NALM6 (cell line): Measurements from ENCODE around the genes NUP160, OR8K1, OR5M9, OR5M8, OR5M10 and OR5AP2.

DNA sequence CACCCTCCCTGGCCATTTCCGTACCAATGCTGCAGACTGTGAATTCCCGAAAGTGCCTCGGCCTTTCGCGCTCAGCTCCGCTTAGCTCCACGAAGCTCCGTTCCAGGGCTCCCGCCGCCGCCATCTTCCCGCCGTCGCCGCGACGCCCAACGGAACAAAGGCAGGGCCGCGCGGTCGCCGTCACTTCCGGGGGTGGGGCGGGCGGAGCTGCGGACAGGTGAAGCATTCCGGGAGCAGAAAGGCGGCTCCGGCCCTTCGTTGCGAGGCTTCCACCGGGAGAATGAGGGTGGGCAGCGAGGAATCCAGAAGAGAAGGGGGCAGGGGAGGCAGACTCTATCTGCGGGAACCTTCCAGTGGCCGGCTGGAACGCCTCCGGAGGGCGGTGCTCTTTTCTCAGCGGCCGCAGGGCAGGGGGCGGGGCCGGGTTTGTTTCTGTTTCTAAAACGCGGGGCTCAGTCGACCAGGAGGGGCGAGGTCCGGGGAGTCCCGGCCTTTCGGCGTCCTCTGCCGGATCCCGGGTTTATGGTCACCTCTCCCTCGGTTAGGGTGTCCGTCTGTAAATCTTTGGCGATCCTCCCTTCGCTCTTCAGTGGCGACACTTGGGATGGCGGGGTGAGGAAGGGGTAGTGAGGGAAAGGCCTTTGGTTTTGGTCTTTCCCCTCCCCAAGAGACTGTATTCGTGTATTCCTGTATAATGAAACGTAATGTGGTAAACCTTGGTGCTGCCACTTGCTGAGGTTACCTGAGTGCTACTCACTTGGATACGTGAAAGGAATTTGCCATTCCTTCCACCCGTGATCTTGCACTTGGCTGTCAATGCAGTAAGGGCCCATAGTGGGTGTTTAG lies at the start of gene NUP160:
TSS of gene NUP160 (minus strand) at position 156 of the 846 bp plus-strand sequence.
- PRO-cap: bidirectional peak, plus-strand start at position 183 of the sequence, minus-strand start at position 136 of the sequence; bidirectional peak, plus-strand start at position 441 of the sequence, minus-strand start at position 355 of the sequence

GRCh38 chr11:48017082-48017534 lies 36.7 kb downstream of the PTPRJ start:
- PRO-cap: no peak

- PRO-cap: no peak
Observed at GRCh38 chr11:48033341-48033938, 53.1 kb downstream of the PTPRJ start.

DNA sequence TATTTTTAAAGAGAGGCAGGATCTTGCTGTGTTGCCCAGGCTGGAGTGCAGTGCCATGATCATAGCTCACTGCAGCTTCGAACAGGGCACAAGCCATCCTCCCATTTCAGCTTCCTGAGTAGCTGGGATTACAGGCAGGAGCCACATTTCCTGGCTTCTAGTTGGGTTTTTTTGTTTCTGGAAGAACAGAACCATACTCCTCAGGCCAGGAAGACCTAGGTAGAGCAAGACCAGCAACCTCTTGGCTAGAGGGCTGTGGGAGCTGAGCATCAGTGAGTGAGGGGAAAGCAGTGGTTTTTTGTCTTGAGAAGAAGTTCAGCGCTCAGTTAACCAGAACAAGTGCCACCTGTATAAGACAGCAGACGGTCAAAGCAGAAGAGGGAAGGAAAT lies 62.9 kb downstream of the PTPRJ start:
- PRO-cap: no peak

DNA sequence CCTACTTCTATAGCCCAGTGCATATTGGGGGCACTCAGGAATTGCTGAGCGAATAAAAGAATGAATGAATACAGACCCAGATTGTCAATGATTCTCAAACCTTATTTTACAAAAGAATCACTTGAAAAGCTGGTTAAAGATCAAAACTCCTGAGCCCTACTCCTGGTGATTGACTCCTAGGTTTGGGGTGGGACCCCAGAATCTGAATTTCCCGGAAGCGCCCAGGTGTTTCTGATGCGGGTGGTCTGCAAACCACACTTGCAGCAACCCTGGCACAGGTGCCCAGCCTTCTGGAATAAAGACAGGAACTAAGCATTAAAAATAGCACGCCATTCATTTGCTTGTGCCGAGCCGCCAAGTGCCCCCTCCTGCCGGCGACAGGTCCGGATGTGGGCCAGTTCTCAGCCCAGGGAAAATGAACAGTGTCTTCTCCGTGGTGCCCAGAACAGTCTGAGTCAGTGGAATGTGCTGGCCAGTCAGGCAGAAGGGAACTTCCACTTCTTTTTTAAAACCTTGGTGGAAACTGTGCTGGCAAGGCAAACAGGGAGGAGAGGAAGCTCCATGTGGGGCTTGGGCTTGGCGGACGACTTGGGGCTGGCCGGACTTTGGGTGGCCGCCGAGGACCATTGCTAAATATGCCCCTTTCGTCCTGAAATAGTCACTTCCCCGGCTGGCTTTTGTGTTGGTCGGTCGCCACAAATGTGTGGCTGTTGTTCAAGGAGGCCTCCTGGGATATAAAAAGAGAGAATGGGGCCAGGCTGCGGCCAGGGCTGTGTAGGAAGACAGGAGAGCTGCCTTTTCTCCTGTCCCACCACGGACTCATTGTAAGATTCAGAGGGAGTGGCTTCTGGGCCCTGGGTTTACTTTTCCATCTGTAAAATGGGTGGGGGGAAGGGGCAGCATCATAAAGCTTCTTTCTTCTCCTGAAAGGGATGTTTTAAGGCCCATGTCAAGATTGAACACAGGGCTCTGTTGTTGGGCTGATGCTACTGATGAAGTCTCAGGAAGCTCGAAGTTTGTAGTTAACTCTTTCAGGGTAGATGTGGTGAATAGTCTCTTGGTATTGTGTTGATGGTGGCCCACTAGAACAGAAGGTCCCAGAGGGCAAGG lies 100.9 kb downstream of the PTPRJ start:
- PRO-cap: no peak

DNA sequence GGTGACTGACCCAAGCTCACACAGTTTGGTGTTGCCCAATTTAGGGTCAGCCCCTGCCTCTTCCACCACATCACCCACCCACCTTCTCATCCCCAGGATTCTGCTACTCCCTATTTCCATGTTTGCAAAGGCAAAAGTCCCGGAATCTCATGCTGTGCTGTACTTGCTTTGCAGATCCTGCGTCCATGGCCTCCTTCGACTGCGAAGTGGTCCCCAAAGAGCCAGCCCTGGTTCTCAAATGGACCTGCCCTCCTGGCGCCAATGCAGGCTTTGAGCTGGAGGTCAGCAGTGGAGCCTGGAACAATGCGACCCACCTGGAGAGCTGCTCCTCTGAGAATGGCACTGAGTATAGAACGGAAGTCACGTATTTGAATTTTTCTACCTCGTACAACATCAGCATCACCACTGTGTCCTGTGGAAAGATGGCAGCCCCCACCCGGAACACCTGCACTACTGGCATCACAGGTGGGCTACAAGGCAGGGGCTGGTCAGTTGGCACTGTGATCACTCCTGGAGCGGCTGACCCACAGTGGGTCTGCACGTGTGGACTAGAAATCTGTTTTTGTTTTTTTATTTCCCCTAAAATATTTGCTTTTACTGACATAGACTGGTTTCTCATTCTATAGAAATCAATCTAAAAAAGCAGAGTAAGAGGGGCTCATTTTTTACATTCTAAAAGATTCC lies 77.2 kb upstream of the OR4B1 start:
- PRO-cap: no peak

DNA sequence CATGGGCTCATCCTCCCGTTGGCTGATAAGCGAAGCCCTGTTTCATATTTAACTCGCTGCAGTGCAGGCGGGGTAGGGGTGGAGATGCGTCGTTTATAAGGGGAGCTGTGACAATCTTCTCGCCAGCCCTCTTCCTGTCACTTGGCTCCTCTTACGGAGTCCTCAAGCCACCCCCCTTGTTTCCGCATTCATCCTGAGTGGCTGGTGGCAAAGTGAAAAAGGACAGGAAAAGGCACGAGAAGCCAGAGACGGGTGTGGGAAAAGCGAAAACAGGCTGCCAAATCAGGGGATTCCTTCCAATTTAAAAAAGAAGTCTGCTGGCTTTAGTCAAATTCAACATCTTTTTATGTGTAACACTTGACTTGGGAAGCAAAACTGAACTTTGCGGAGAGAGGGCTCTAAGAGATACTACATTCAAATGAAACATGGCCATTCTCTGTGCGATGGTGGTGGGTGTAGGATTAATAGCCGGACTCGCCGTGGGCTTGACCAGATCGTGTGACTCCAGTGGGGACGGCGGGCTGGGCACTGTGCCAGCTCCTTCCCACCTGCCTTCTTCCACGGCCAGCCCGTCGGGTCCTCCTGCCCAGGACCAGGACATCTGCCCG lies 187.5 kb upstream of the OR4C12 start:
- PRO-cap: no peak

- PRO-cap: no peak
Observed at GRCh38 chr11:55099038-55099308, 163.0 kb upstream of the TRIM48 start.

DNA sequence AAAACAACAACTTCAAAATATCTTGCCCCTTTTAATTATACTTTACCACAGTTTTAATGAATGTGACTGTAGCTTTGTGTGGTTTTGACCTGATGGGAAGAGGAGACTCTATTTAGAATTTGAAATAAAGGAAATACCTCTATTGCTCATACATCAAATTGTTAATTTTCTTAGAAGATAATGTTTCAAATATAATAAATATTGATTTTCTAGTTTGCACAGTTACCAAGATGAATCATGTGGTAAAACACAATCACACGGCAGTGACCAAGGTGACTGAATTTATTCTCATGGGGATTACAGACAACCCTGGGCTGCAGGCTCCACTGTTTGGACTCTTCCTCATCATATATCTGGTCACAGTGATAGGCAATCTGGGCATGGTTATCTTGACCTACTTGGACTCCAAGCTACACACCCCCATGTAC lies at the start of gene OR8K1:
TSS of gene OR8K1 (plus strand) at position 231 of the 428 bp plus-strand sequence.
- PRO-cap: no peak

DNA sequence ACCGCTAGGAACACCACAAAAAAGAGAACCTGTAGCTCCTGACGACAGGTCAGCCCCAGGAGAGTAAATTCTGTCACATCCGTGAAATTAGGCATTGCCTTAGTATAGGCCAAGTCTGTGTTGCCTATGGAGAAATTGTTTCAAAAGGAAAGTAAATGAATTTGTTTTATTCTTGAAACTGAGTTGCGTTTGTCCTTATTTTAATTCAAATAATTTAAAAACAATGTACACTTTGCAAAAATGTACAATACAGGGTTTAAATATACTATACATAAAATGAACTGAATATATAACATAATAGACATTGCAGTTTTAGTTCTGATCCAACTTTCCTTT lies at the start of gene OR5M9:
TSS of gene OR5M9 (minus strand) at position 95 of the 336 bp plus-strand sequence.
- PRO-cap: no peak

- PRO-cap: no peak
Observed at GRCh38 chr11:56491293-56491640, at the start of gene OR5M8. OR5M8 (minus strand) TSS chr11:56491370.

DNA sequence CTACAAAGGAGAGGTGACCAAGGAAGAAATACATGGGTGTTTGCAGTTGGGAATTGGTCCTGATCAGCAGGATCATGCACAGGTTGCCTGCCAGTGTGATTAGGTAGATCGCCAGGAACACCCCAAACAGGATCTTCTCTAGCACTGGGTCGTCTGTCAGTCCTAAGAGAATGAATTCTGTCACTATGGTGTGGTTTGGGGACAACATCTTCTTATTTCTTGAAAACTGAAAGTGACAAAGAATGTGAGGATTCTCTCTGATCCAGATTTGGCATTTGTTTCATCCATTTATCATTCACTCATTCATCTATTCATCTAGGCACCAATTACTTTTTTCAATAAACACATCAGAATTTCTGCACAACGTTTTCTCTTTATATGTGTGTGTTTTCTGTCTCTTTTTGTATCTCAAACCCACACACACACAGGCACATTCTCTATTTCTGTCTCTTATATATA lies at the start of gene OR5M10:
TSS of gene OR5M10 (minus strand) at position 208 of the 459 bp plus-strand sequence.
- PRO-cap: no peak

DNA sequence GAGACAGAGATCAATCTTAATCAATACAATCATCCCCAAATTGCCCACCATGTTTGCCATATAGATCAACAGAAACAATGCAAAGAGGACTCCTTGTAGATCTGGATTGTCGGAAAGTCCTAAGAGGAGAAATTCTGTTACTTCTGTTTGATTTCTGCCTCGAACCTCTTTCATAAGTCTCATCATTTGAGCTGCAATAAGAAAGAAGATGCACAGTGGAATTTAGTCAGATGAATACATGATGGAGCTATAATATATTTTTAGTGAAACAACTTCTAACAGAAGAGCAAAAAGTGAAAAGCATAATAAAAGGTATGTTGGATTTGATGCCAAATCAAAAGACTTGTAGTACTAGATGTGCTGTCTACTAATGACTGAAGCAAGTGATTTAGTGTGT lies at the start of gene OR5AP2:
TSS of gene OR5AP2 (minus strand) at position 183 of the 397 bp plus-strand sequence.
- PRO-cap: no peak

DNA sequence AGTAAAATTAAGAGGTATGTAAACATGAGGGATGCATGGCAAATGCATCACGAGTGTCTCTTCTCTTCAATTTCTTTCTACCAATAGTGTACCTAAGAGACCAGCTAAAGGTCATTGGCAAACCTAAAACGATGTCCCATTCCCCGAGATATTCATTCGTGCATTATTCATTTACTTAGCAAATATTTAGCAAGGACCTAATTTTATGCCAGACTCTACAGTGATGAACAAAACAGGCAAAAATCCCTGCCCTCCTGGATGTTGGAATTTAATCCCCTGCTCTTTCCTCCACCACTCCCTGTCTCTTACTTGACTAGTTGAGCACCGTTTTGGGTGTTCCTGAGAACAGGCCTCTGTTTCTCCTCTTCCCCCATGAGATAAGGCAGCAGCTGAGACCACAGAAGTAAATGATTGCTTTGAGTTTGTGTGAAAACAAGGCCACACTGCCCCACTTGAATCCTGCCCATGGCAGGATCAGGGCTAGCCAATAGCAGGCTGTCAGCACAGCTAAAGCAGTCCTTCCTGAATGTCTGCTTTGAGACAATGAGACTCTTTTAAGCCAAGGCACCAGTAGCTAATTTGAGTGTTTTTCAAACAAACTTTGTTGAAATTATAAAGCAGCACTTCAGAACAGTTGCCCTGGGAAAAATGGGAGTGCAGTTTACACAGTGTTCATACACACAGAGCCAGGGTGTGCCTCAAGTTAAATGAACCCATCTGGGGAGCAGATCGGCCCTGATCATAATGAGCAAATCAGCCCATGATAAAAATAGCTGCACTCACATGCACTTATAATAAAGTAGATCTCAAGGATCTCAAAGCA lies 103.7 kb upstream of the OR5AK2 start:
- PRO-cap: no peak

DNA sequence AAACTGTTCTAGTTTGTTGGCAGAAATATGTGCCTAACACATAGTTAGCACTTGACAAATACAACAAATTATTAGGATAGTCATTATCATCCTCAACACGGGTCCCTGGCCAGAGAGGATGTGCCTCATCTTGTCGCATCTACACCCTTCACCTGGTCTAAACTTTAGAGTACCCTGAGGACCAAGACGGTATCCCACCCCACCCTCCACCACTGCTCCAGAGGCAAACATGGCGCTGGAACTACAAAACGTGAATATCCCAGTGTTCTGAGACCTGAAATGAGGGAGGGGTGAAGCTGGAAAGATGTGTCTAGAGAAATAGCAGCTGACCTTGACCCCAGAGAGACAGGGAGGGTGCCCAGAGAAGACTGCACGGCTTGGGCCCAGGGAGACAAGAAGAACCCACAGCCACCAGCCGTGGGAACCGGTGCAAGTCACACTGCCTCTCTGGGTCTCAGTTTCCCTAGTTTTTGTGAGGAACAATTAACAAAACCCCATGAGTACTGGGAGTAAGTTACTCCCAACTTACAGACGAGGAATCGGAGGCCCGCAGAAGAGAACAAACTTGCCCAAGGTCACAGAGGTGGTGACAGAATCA lies 19.4 kb downstream of the TNKS1BP1 start:
- PRO-cap: no peak

DNA sequence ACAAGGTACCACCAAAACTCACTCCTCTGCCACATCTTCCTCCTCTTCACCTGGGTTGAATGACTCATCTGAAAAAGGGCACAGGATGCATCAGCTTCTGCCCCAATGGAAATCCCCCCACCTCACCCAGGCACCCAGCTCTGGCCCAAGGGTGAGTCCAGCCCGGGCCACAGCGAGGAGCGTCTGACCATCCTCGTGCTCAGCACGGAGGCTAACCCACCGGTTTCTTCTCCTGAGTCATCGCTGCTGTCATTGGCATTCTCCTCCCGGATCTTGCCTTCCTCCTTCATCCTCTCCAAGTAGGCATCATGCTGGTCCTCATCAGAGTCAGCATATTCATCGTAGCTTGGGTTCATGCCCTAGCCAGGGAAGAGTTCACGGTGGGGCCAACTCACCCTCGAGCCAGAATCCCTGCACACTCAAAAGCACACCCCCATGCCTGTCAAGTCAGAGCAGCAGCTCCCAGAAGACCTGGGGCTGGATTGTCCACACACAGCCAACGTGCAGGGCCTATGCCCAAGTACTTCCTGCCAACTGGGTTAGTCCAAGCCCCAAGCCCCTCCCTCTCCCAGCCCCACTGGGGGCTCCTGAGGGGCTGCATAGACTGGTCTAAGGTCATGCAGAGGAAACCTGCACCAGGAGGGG lies 5.4 kb upstream of the TNKS1BP1 start:
- PRO-cap: no peak

DNA sequence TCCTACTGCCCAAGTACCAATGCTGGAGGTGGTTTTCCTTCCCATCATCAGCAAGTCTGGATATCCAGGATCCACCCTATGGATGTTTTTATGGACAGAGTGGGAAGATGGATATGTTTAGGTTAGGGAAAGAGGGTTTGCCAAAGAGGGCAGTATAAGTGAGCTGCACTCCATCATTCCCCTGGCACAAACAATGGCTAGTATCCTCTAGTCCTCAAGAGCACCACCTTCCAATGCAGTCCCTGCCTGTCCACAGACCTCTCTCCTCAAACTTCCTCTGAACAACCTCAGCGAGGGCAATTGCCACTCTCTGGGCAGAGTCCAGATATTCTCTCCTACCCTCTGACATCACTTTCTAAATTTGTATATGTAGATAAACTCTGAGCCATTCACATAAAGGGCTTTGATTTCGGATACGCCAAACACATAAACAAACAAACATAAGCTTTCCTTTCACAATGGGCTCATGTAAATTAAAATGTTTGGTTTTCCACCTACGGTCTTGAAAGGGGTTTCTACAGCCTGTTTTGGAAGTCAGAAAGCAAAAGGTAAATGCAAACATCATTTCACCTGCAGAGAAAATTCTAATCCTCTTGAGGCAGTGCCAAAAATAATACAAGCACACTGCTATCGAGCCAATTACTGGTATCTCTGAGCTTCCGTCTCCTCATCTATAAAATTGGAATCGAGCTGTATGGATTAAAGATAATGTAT lies 3.0 kb upstream of the SLC43A3 start:
- PRO-cap: no peak

- PRO-cap: no peak
Observed at GRCh38 chr11:57476811-57477383, 16.6 kb downstream of the RTN4RL2 start.

GRCh38 chr11:57484394-57485175 lies 24.3 kb downstream of the RTN4RL2 start:
- PRO-cap: no peak

DNA sequence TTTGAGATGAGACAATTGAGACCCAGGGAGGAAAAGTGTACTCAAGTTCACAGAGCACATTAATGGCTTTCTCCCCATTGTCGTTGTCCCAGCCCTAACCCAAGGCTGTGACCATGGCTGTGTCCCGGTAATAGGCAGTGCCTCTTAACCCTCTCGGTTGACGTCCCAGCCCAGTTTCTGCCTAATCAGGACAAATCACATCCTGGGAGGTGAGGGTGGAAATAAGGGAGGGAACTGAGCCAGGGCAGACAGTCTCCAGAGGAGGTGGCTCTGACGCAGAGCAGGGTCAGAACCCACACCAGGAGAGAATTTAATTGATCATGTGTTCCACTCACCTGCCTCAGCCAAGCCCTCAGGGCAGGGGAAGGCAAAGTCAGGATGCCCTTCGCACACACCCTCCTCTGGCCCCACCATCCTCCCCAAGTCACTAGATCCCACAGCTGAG lies 17.0 kb downstream of the SLC43A1 start:
- PRO-cap: no peak